Suprapubic skin (tissue), 4 donors: ENCODE measurements around the genes CCL2, TMEM132E and NLE1.

GRCh38 chr17:32259704-32259962, 6.0 kb upstream of the RHBDL3 start:
- PRO-cap = no peak
- RAMPAGE, long total RNA, 4 experiments = no peak in any of the 4 experiments

DNA sequence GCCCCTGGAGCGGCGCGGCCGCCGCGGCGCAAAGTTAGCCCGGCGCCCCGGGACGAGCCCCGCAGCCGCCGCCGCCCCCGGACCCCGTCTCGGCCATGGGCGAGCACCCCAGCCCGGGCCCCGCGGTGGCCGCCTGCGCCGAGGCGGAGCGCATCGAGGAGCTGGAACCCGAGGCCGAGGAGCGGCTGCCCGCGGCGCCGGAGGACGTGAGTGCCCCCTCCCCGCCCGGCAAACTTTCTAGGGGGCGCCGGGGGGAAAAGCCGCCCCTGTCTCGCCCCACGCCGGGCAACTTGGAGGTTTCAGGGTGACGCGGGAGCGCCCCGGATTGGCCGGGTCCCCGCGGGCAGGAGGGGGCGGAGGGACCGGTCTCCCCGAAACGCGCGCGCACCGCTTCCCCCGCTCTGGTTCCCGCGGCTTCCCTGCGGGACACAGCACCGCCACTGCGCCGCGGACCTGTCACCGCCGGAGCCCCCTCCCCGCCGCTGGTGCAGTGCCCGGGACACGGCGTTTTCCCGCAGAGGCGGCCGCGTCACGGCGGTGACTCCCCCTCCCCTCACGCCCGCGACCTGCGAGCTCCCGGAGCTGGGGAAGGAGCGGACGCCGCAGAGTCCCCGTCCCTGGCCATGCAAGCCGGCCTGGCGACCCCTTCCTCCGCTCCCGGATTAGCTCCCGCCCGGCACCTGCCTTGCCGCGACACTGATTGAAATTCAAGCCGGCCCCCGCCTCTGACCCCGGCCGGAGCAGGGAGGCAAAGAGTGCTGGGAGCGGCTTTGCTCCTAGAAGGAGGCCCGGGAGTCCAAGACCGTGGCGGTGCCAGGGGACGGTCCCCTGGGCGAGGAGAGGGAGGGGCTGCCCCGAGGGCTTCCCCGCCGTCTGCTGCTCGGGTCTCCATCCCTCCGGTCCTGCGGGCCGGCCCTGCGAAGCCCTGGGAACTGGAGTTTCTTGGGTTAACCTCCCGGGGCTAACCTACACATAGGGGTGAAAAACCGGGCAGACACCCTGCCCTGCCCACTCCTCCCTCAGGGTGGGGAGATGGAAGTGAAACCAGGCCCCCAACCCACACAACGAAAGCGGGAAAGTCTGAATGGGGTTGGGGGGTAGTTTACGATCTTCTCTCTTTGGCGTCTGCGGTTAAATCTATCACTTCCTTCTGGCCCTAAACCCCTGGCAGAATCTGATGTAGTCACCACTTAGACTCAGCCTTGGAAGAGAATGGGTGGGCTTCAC, 876 bp downstream of the RHBDL3 start:
- PRO-cap = no peak
- RAMPAGE, long total RNA, 4 experiments = no peak in any of the 4 experiments

DNA sequence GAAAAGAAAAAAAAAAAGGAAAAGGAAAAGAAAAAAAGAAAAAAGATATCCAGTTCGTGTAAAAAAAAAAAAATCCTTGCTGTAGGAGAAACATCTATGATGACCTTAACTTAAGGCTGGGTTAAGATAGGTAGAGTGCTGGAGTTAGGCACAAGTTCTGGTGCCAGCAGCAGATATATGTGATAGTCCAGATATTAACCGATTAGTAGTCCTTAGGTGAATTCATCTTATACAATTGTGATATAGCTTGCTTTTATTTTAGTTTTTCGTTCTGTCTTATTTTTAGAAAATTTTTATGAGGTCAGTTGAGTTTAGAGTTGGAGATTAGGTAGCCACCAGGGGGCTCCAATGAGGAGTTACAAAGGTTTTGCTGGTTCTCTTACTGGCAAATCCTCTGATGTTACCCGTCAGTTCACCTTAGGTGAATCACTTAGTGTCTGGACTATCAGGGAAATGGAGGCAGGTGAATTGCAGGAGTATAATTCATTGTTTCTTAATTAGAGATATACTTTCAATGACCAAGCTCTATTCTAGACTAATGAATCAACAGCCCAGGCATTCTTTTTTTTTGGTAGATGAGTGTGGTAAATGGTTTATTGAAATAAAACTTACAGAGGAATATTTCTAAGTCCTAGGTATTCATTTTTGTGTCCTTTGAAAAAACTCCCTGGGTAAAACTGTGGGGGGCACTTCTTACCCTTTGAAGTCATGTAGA, 17.4 kb downstream of the PSMD11 start:
- PRO-cap = no peak
- RAMPAGE, long total RNA, 4 experiments = no peak in any of the 4 experiments

- PRO-cap = no peak
- RAMPAGE, long total RNA, 4 experiments = no peak in any of the 4 experiments
Measured at GRCh38 chr17:32480719-32481485, 5.9 kb upstream of the CDK5R1 start.

DNA sequence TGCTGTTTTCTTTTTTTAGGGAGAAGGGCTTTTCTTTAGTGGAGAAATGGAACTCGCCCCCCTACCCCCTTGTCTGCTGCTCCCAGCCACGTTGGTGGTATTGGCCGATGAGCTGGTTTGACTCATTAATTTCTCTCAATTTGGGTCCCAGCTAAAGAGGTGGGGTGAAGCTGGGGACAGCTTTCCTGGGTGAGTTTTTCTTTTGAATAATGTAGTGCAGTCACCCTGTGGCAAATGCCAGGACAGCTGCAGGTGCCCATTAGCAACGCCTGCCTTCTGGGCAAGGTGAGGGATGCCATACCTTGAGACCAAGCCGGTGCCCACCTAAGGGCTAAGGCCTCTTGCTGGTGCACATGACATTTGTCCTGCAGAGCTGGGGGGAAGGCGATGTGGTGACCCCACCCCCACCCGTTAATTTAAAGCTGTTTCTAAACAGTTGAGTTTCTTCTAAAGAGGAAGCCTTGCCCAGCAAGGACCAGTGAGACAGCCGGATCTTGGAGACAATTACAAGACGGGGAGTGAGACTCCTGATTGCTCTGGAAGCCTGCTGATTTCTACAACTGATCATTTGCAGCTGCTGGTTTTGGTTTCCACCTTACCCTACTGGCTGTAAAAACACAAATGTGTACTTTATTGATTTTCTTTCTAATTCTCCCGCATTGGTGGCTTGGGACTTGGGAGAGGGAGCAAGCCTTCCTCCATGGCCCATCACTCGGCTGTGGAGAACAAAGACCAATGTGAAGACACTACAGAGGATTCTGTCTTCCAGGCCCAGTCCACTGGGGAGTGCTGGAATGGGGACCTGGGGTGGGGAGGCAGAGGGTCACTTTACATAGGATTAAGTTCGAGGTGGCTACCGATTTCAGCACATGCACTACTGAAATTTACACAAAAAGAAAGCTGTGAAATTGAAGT, 2.6 kb downstream of the CDK5R1 start:
- PRO-cap = no peak
- RAMPAGE, long total RNA, 4 experiments = no peak in any of the 4 experiments

- PRO-cap = no peak
- RAMPAGE, long total RNA, 4 experiments = no peak in any of the 4 experiments
Measured at GRCh38 chr17:32503252-32504373, 16.8 kb downstream of the CDK5R1 start.

DNA sequence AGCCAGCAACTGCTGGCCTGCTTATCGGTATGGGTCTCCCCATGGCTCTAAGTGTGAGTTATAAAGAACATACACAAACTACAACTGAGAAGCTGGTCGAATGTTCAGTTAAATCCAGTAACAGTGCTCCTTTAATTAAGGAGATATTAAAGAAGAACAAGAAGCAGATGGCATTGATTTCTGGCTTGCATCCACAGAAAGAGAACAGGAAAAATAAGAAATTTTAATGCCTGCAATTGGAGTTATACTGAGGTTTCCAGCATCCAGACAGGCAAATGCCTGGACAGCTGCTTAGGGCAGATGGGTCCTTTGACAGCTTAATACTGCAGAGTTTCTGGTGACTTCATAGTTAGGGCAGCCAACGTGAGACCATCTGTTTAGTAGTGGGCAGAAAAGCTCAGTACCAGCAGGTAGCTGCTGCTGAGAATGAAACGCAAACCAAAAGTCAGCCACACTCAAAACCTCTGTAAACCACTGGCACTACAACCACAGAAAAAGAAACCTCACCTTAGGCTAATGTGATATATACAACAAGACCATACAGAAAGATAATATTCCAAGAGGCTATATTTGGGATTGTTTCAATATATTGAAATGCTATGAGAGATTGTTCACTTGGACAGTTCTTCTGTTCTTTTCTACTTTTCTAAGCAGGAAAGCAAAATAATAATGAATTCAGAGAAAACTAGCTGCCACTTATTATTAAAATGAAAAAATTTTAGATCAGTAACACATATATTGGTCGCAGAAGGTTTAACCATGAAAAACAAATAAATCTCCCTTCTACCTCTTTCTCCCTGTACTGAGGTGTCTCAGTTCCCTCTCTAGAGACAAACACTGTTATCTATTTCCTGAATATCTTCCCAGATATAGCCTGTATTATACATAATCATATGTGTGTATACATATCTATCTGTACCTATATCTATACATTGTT, 110.0 kb downstream of the CDK5R1 start:
- PRO-cap = no peak
- RAMPAGE, long total RNA, 4 experiments = no peak in any of the 4 experiments

DNA sequence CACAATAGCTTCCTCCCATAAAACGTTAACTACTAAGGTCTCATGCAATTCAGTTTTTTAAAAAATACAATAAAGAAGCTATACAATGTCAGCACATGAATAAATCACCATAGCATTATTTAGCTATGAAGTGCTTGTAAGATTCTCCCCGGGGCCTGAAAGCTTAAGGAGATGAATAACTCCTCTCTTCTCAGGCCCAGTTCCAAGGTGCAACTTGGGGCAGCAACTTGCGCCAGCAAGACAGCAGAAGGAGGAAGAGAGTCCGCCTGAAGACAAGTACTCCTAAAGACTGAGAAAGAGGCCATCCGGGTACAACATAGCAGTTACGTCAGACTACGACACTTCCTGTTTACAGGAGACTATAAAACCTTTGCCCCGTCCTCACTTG, 81.4 kb downstream of the MYO1D start:
- PRO-cap = no peak
- RAMPAGE, long total RNA, 4 experiments = no peak in any of the 4 experiments

- PRO-cap = no peak
- RAMPAGE, long total RNA, 4 experiments = no peak in any of the 4 experiments
Measured at GRCh38 chr17:33516517-33517178, 223.6 kb upstream of the ASIC2 start.

- PRO-cap = no peak
- RAMPAGE, long total RNA, 4 experiments = no peak in any of the 4 experiments
Measured at GRCh38 chr17:33964223-33964853, 290.7 kb upstream of the CCL2 start.

DNA sequence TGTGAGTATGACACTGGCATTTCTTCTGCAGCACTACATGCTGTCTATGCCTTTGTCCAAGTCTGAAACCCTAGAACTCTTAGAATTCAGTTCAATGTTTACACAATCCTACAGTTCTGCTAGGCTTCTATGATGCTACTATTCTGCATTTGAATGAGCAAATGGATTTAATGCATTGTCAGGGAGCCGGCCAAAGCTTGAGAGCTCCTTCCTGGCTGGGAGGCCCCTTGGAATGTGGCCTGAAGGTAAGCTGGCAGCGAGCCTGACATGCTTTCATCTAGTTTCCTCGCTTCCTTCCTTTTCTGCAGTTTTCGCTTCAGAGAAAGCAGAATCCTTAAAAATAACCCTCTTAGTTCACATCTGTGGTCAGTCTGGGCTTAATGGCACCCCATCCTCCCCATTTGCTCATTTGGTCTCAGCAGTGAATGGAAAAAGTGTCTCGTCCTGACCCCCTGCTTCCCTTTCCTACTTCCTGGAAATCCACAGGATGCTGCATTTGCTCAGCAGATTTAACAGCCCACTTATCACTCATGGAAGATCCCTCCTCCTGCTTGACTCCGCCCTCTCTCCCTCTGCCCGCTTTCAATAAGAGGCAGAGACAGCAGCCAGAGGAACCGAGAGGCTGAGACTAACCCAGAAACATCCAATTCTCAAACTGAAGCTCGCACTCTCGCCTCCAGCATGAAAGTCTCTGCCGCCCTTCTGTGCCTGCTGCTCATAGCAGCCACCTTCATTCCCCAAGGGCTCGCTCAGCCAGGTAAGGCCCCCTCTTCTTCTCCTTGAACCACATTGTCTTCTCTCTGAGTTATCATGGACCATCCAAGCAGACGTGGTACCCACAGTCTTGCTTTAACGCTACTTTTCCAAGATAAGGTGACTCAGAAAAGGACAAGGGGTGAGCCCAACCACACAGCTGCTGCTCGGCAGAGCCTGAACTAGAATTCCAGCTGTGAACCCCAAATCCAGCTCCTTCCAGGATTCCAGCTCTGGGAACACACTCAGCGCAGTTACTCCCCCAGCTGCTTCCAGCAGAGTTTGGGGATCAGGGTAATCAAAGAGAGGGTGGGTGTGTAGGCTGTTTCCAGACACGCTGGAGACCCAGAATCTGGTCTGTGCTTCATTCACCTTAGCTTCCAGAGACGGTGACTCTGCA, at the start of gene CCL2:
Gene CCL2, plus strand, starts transcription at position 617 of the 1,153 bp plus-strand sequence.
- PRO-cap = bidirectional peak, plus-strand start at position 617 of the sequence, minus-strand start at position 467 of the sequence
- RAMPAGE, long total RNA, 4 experiments = start-site peak on the plus strand in 4 of 4 experiments, centred at positions 613 to 617 of the sequence, 52 to 709 reads per replicate

DNA sequence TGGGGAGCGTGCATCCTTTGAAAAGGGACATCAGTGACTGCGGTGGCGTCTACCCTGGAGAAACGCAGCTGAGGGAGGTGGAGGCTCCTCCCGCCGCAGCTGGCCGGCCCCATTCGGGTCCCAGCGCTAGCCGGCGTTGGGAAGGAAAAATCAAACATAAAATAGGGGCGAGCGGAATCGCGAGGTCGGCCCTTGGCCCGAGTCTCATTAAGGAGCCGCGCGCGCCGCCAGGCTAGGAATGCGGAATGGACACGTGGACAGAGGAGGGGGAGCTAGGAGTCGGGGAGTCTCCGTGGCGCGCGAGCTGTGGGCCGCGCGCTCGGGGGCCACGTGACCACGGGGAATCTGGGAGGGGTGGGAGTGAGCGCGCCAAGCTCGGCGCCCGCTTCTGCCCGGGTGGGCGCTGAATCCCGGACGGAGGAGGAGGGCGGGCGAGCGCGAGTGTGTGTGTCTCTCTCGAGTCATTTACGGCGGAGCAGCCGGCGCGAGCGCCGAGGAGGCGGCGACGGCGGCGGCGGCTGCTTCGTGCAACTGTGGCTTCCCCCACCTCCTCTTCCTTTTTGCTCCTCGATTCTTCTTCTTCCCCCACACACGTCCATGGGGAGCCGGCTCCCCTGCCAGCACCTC, at the start of gene TMEM132E:
Gene TMEM132E, plus strand, starts transcription at position 460 of the 627 bp plus-strand sequence.
- PRO-cap = no peak
- RAMPAGE, long total RNA, 4 experiments = no peak in any of the 4 experiments

DNA sequence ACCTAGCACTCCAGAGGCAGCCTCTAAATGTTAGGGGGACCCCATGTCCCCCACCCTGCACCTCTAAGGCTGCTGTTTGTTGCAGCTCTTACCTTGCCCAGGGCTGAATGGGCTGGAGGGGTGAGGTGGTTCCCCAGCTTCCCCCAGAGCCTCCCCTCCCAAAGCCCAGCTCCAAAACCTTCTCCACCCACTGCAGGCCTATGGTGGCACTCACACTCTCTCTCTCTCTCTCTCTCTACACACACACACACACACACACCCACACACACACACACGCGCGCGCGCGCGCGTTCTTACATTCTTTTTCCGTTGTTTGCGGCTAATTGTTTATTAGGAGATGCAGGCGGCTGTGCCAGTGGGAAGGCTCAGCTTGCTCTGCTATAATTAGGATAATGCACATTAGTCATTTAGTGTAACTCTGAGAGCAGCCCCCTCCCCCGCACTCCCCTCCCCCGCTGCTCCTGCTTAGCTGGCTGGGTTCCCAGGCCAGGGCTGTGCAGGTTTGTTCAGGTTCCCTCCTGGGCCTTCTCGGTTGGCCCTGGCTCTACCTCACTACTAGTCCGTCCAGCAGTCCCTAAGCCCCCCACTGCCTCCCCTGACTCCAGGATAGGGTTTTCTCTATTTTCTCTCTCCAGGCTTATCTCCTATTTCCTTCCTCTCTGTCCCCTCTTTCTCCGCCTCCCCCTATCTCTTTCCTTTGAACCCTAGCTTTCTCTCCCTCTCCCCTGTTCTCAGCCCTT, 33.7 kb downstream of the TMEM132E start:
- PRO-cap = no peak
- RAMPAGE, long total RNA, 4 experiments = no peak in any of the 4 experiments

- PRO-cap = no peak
- RAMPAGE, long total RNA, 4 experiments = no peak in any of the 4 experiments
Measured at GRCh38 chr17:35017951-35018925, 37.9 kb downstream of the LIG3 start.

DNA sequence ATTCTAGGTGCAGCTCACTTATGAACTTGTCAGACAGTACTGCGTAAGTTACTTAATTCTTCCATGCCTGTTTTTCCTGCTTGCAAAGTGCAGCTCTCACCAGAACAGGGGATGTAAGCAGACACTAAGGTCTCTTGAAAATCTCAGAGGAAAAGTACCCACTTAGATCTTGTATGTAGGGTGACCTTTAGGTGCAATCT, 38.7 kb downstream of the LIG3 start:
- PRO-cap = no peak
- RAMPAGE, long total RNA, 4 experiments = no peak in any of the 4 experiments

DNA sequence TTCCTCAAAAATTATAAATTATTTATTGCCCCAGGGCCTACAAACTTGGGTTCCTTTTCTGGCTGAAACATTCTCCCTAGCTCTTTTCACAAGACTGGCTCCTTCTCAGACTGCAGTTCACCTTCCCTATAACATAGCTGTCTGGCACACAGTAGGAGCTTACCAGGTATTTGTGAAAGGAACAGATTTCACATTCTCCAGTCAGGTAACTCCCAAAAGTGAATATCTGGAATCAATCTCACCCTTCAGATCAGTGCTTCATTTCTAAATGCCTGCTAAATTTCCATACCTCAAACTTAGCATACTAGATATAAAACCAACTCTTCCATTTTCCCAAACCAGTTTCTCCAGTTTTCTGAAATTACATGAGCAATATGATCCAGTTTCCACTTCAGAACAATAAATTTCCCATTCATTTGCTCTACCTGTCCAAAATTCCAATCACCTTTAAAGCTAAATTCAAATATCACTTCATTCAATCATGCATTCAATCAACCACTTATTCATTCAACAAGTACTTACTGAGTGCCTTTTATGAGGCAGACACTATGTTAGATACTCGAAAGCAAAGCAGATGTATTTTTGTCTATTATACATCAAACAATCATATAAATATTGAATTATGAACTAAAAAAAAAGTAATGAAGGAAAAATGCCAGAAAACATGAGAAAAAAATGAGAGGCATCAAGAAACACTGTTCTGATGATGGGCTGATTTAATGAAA, 6.0 kb downstream of the RFFL start:
- PRO-cap = no peak
- RAMPAGE, long total RNA, 4 experiments = start-site peak on the minus strand in 1 of 4 experiments, centred at positions 162 to 452 of the sequence, 7 to 10 reads per replicate

GRCh38 chr17:35059898-35060459, 3.5 kb downstream of the RFFL start:
- PRO-cap = no peak
- RAMPAGE, long total RNA, 4 experiments = no peak in any of the 4 experiments

DNA sequence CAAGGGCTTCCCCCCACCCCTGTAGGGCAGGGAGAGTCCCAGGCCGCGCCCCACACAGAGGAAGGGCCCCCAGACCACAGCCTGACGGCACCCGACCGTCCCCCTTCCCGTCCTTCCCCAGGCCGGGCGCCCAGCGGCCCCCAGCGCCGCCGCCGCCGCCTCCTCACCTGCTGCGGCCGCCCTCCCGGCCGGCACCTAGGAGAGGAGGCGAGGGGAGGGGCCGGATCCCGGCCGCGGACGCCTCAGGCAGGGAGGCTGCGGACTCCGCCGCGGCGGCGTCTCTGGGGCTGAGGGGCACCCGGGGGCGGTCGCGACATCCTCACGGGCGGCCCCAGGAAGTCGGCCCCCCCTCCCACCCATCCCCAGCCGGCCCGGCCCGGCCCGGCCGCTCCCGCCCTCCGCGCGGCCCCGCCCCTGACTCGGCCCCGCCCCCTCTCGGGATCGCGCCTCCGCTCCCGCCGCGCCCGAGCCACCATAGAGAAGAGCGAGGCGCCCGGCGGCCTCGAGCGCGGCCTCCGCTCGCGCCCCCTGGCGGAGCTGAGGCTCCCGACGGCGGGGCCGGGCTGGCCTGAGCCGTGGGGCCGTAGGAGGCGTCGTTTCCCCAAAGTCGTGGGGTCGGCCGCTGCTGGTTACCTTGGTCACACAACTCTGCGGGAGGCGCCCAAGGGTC, 25.6 kb upstream of the RFFL start:
- PRO-cap = bidirectional peak, plus-strand start at position 90 of the sequence, minus-strand start outside the sequence; bidirectional peak, plus-strand start at position 532 of the sequence, minus-strand start at position 197 of the sequence
- RAMPAGE, long total RNA, 4 experiments = start-site peak on the minus strand in 1 of 4 experiments, centred at position 330 of the sequence, 22 reads per replicate

GRCh38 chr17:35141614-35142714, at the start of gene NLE1:
Gene NLE1, minus strand, starts transcription at chr17:35142303.
- PRO-cap = unidirectional peak, minus-strand start at chr17:35142297
- RAMPAGE, long total RNA, 4 experiments = start-site peak on the minus strand in 4 of 4 experiments, at chr17:35141998-35142315 at its widest, 7 to 51 reads per replicate

- PRO-cap = no peak
- RAMPAGE, long total RNA, 4 experiments = no peak in any of the 4 experiments
Measured at GRCh38 chr17:35367922-35368570, 5.4 kb downstream of the SLFN11 start.